ENCODE data around the gene TIPIN.

DNA sequence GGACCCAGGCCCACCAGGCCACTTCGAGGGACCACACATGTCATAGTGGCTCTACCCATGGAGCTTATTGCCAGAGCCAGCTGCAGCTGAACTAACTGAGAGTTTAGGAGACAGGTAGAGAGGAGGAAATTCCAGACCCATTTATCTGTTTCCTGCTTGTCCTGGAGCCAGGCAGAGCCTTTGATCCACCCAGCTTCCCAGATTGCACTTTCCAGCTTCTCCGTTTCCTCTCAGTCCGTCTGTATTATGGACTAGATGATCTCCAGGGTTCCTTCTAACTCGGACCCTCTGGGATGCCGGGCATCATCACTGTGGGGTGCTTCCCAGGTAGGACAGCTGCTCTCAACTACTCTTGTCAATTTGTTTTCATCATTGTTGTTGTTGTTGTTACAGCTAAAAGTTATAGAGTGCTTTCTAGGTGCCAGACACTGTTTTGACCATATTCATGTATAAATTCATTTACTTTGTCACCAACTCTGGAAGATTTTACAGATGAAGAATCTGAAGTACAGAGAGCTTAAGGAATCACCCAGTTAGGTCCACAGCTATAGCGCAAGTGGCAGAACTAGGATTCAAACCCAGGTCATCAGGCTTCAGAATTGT lies 21.0 kb downstream of the SLC24A1 start:
- PRO-cap = no peak
- RAMPAGE, long total RNA, 4 experiments = no peak in any of the 4 experiments

GRCh38 chr15:65789124-65789601 lies 2.9 kb downstream of the DENND4A start:
- PRO-cap = no peak
- RAMPAGE, long total RNA, 4 experiments = no peak in any of the 4 experiments

- PRO-cap = no peak
- RAMPAGE, long total RNA, 4 experiments = no peak in any of the 4 experiments
Measured at GRCh38 chr15:65862872-65863301, 6.4 kb upstream of the RAB11A start.

DNA sequence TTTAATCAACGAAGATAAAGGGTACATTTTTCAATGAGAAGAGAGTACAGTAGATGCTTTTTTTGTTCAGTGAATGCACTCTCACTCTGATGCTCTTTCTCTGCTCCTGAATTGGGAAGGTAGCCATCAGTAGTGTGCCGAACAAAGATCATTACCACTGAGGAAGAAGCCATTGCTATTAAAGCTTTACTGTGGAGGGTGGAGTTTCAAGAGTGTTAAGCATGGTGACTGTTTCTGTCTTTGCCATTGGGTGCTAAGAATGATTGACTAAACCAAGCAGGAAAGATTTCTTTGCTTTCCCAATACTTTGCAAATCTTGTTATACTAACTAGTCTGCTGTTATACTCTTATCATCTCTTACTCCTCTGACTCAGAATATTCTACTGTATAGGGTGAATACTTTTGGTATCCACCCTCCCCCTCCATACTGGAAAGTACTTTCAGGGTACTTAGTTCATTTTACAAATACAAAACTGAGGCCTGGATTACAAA lies 1.6 kb downstream of the RAB11A start:
- PRO-cap = unidirectional peak, minus-strand start at position 153 of the sequence
- RAMPAGE, long total RNA, 4 experiments = no peak in any of the 4 experiments

DNA sequence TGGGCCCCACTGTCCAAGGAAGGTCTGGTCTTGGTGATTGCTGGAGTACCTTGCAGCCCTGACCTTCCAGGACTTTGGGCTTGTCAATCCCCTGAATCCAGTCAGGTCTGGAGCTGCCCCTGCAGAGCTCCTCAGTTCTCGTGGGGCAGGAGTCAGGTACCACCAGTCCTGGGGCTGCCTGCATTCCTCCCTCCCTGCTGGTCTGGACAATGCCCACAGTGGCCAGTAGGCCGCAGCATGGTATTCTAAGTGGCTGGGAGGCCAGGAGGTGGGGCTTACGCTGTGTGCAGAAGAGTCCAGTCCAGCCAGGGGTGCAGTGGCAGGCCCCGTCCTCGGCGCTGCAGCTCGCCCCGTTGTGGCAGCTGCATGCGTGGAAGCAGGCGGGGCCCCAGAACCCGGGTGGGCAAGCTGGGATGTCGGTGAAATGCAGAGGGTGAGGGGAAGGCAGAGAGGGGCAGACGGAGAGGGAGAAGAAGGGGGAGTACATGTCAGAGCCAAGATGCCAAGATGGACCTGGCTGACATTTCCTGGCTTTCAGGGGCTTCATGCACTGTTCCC lies 47.3 kb downstream of the RAB11A start:
- PRO-cap = no peak
- RAMPAGE, long total RNA, 4 experiments = no peak in any of the 4 experiments

GRCh38 chr15:66236351-66236866 lies 17.1 kb downstream of the MEGF11 start:
- PRO-cap = no peak
- RAMPAGE, long total RNA, 4 experiments = no peak in any of the 4 experiments

DNA sequence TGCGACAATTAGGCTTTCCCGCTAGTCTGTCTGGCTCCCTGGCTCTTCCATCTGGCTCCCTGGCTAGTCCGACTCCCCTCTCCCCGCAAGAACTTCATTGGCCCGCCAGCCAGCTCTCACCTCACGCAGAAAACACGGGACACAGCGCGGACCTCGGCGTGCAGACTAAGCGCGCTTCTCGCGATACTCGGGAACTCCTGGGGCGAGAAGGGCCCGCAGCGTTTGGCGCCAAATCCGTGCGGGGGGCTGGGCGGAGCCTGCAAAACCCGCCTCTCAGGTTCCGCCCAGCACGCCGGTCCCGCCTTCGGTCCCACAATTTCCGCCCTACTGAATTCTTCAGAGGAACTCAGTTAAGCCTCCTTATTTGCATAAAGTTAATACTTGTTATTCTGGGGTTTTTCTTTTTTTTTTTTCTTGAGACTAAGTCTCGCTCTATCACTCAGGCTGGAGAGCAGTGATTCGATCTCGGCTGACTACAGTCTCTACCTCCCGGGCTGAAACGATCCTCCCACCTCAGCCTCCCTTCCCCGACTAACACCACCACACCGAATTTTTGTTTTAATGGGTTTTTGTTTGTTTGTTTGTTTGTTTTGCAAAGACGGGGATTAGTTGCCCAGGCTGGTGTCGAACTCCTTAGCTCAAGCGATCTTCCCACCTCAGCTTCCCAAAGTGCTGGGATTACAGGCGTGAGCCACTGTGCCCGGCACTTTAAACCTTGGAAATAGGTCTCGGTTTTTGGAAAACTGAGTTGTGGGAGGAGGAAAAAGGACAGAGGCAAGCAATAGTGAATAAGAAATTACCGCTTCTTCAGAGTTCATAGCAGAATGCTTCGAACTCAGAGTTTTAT lies at the start of gene TIPIN:
TSS of gene TIPIN (minus strand) at position 167 of the 847 bp plus-strand sequence.
- PRO-cap = bidirectional peak, plus-strand start at position 315 of the sequence, minus-strand start at position 134 of the sequence
- RAMPAGE, long total RNA, 4 experiments = start-site peak on the minus strand in 3 of 4 experiments, centred at positions 150 to 172 of the sequence, 13 to 57 reads per replicate

DNA sequence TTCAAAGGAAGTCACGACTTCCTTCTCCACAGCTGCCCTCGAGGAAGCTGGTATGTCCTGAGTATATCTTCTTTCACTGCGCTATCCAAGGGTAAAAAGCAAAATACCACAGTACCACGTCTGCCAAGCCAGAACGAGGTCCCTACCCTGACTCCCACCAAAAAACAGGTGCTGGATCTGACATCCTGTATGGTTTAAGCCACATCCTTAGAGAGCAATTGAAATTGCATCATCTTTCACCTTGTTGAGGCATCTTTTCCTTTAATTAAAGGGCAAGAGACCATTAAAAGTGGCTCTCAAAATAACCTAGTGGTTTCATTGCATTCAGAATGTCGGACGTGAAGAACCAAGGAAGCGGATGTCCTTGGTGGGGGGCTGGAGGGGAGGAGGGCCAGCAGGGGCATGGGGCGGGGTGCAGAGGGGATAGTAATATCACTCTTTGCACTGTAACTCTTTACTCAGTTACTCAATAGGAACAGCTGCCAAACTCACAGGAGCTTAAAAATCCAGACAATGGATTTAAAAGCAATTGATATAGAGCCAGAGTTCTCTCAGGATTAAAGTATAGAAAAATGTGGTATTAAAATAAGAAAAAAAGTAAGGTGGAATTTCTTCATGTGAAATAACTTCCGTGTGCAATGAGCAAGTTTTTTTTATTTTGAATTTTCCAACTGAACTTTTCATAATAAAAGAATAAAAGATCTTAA lies 13.8 kb upstream of the TIPIN start:
- PRO-cap = no peak
- RAMPAGE, long total RNA, 4 experiments = no peak in any of the 4 experiments

DNA sequence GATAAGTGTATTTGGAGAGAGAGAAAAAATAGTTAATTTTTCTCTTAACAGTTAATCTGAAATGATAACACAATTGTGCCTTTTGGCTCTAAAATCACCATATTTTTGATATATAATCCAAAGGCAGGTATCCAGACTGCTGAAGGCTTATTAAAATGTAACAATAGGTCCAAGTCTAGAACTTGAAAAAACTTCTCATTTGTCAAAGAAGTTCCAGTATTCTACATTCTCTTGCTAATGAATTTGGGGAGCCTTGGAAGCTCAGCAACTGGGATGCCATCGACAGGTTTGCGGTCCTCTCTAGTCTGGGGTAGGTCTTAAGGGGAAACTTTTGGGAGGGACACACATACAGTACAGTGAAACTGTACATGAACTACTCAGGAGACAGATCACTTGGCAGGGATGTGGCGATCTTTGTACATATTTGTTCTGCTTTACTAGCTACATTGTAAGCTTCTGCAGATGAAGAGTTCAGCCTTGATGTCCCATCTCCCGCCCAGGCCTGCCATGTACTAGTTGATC lies 23.8 kb downstream of the MAP2K1 start:
- PRO-cap = no peak
- RAMPAGE, long total RNA, 4 experiments = no peak in any of the 4 experiments

DNA sequence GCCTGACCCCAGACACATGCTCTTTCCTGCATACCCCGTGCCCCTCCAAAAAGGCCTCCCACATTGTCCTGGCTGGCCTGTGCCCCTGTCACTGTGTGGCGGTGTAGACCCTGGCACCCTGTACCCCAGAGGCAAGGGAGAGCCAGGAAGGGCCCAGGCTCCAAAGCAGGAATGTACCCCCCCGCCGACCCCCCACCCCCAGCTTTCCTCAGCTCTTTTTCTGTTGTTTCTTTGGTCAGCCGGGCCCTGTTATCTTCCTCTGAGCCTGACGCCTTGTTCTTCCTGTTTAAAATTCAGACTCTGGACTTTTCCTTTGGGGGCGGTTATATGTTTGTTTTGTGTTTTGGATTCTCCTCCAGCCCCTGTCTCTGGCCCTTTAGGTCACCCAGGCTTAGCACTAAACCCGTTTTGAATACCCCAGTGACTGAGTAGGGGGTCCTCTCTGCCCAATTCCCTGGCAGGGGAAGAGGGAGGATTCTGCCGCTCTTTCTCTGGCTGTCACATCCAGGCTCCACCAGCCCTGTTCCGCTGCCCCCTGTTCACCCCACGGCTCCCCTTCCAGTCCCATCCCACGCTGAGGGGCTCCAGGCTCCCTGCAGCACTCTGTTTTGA lies 57.6 kb upstream of the SMAD6 start:
- PRO-cap = no peak
- RAMPAGE, long total RNA, 4 experiments = no peak in any of the 4 experiments

GRCh38 chr15:66704548-66705334 lies 2.7 kb downstream of the SMAD6 start:
- PRO-cap = bidirectional peak, plus-strand start at chr15:66704903, minus-strand start at chr15:66704853
- RAMPAGE, long total RNA, 4 experiments = start-site peak on the plus strand in 1 of 4 experiments, at chr15:66704947-66705219 at its widest, 6 reads per replicate

DNA sequence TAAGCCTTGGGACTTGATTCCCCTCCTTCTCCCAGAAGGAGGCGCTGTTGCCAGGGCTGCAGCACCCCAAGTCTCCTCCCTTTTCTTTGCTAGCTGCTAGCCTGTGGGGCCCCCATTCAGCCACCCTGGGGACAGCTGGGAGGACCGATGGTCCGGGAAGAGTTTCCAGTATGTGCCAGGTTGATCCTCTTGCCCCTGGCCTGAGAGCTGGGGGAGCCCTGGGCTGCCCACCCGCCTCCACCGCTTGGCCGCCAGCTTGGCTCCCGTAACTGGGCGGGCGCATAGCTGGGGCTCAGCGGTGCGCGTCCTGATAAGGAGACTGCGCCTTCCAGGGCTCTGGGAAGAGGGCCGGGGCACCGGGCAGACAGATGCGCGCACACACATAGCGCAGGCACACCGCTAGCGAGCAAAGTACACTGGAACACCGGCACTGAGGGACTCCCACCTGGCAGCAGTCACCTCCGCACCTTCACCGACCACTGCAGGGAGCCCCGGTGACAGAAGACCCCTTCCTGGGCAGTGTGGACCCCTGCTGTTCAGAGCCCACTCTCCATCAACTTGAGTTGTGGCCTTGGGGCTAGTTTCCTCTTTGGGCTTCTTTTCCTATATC lies 4.4 kb downstream of the SMAD6 start:
- PRO-cap = no peak
- RAMPAGE, long total RNA, 4 experiments = no peak in any of the 4 experiments

- PRO-cap = no peak
- RAMPAGE, long total RNA, 4 experiments = no peak in any of the 4 experiments
Measured at GRCh38 chr15:66720930-66721911, 19.2 kb downstream of the SMAD6 start.

GRCh38 chr15:66760975-66761843 lies 59.2 kb downstream of the SMAD6 start:
- PRO-cap = no peak
- RAMPAGE, long total RNA, 4 experiments = no peak in any of the 4 experiments

- PRO-cap = no peak
- RAMPAGE, long total RNA, 4 experiments = no peak in any of the 4 experiments
Measured at GRCh38 chr15:67013655-67014214, 51.7 kb upstream of the SMAD3 start.

DNA sequence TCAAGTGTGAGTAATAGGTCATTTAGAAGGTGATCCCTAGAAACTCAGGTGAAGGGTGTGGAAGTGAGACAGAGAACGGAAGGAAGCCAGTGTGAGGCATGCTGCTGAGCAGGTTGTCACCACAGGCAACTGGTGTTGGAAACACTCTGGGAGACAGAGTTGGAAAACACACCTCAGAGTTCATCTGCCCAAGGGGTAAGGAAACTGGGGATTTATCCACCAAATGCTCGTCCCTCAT lies 25.7 kb upstream of the SMAD3 start:
- PRO-cap = unidirectional peak, plus-strand start at position 71 of the sequence
- RAMPAGE, long total RNA, 4 experiments = no peak in any of the 4 experiments

DNA sequence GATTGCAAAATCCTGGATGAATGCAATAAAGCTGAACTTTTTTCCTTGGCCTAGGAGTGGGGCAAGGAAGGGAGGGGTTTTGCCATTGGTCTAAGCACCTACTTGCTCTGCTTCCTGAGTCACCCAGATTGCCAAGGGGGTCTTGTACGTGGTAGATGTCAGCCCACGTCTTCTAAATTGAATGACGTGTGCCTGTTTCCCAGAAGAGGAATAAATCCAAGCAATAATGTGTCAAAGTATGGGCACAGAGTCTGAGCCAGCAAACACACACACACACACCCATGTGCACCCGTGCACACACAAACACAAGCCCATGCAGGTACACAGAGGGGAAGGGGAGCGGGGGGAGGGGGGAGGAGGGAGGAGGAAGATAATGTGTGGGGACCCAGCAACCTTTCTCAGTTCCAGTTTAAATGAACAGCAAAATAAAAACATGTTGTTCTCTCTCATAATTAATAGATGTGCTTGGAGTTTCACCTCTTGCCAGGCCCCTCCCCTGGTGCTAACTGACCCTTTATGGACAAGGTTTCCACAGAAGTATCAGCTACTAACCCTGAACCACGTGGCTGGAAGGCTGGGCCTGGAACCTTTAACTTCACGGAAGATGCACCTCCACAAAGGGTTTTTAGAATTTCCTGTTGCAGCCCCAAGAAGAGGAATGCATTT lies 15.1 kb upstream of the SMAD3 start:
- PRO-cap = no peak
- RAMPAGE, long total RNA, 4 experiments = no peak in any of the 4 experiments

DNA sequence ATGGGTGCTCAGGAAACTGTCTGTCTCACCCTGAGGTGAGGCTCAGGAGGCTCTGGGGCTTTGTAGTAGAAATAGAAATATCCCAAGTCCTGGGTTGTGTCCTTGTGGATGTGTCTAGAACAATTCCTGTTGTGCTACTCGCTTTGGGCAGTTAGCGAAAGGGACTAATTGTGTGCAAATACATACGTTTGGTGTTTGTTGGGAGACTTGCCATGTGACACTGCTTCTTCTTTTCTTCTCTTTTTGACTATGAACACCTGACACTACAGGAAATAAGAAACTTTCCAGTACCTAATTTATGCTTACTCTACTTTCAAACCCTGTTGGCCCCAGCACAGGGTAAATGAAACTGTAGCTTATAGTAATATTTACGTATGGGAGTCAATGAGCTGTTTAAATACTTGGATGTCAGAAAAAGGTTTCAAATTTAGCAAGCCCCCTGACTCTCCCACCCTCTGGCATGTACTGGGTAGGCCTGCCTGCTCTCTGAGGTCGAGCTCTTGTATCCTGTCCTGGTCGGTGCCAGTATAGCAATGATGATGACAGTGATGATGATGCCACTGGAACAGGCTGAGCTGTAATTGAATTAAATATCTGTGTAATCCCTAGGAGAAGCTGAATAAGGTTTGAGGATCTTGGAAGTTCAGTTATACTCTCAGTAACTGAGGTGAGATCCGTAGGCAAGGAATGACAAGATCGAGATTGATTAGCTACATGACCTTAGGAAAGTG lies 35.8 kb downstream of the SMAD3 start:
- PRO-cap = unidirectional peak, minus-strand start at position 166 of the sequence
- RAMPAGE, long total RNA, 4 experiments = no peak in any of the 4 experiments

DNA sequence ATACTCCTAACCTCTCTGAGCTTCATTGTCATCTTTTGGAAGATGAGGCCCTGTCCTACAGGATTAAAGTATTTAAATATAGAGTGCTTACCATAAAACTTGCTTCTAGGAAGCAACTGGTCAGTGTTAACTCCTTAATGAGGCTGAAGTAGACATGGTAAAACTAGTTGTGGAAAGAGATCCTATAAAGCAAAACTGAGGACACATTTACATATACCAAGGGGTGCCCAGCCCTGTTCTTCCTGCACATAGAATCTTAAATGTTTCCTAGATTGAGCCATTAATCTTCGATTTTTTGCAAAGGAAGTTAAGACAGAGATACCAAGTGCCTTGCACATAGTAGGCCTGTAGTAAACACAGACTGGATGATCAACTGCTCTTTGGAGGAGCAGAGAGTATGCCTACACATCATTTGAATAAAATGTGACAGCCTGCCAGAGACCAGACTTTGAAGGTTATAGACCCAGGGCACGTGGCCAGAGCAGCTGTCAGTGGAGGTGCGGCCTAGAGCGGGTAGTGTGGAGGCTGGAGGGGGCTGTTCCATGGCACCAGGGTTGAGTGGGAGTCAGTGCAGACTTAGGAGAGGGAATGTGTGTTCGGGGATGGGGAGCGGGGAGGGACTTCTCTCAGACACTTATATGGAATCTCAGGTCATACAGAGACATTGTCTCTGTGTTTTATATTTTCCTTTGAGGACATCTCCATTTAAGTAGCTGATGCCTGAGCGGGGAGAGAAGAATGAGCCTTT lies 80.7 kb downstream of the SMAD3 start:
- PRO-cap = no peak
- RAMPAGE, long total RNA, 4 experiments = start-site peak on the plus strand in 1 of 4 experiments, centred at position 353 of the sequence, 14 reads per replicate

DNA sequence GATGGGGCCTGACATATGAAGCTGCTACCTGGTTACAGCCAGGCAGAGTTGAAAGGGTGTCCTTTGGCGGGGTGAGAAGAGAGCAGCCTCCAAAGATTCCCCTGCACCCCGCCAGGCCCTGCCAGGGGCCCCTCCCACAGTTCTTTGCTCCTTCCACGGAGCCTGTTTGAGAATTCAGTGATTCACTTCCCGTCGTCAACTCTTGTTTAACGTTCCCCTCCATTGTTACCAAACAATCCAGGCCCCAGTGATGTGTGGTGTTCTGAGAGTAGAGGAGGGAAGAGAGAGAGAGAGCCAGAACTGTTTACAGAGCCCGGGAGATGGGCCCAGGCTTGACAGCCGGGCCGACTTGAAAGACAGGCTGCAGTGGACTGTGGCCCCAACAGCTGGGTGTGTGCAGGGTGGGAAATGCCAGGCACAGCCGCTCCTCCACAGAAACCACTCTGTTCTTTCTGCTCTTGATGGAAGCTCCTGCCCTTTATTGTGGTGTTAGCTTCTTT lies 81.5 kb downstream of the SMAD3 start:
- PRO-cap = no peak
- RAMPAGE, long total RNA, 4 experiments = no peak in any of the 4 experiments